ENCODE measurements around a stretch of chr18.

GRCh38 chr18:28715789-28716113, 538.8 kb upstream of the CDH2 start:
- PRO-cap, 8 experiments = peak in 4 of 8 experiments; most common minus-strand start chr18:28716030 (in 4)

GRCh38 chr18:28854833-28855309, 677.9 kb upstream of the CDH2 start:
- PRO-cap, 8 experiments = no peak in any of the 8 experiments

DNA sequence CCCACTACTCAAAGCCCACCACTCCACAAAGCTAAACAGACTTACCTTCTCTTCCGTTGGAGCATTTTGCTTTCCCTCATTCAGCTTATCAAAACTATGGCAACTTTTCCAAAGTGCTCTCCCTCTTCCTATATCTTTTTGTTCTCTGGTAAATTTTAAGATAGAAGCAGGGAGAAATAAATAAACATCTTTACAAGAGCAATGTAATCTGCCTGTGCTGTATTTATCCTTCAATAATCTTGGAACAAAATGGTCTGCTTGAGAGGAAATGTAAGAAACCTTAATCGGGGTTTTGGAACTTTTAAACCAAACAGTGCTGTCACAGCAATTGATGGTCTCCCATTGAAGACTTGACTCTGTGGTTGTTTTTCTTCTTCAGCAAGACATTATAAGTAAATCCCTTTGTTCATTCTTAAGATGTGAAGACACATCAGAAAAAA, 360.1 kb downstream of the DSC3 start:
- PRO-cap, 8 experiments = no peak in any of the 8 experiments

DNA sequence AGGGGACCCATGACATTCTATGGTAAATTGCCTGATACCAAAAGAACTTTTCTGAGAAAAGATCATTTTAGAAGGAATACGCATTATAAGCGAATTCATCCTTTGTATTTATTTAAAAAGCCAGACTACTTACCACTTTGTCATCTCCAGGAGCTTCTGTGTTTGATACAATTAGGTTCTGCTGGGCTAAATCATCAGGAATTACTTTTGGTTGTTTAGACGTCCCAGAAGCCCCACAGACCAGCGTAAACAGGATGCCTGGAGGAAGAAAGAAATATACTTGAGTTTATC, 28.0 kb upstream of the DSC3 start:
- PRO-cap, 8 experiments = no peak in any of the 8 experiments

DNA sequence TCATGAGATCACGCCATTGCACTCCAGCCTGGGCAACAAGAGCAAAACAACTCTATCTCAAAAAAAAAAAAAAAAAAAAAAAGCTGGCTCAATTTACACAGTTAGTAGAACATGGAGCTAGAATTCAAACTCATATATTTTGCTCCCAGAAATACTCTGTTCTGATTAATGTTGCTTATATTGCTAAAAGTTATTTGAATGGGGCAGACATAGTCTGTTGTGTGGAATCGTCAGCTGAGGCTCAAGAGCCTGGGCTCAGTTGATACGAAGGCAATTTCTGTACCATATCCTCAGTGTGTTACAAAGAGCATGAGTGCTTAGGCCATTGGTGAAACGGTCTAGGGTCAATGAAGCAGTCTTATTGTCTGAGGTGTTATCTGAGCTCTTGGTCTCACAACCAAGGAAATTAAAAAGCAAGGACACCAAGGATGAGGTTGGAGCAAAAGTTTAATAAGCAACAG, 40.3 kb upstream of the DSC1 start:
- PRO-cap, 8 experiments = no peak in any of the 8 experiments

GRCh38 chr18:31232940-31233647, 70.4 kb upstream of the DSC1 start:
- PRO-cap, 8 experiments = no peak in any of the 8 experiments

DNA sequence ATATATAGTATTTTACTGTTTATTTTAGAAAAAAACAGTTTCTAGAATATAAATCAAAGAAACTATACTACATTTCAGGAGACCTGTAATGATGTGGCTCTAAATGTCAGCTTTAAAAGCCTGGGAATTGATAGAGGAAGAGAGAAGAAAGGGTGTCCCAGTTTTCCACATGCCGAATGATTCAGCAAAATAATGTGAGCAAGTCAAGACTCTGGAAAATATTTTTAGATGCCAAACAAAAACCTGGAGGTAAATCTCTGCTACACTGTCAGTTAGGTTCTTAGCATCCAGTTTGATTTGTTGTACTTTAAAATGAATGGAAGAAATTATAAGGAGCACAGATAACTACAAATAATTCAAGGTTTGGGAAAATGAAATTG, 67.0 kb upstream of the DSG1 start:
- PRO-cap, 8 experiments = no peak in any of the 8 experiments

- PRO-cap, 8 experiments = no peak in any of the 8 experiments
Measured at GRCh38 chr18:31539706-31540022, 41.7 kb downstream of the DSG2 start.

- PRO-cap, 8 experiments = no peak in any of the 8 experiments
Measured at GRCh38 chr18:31562865-31563162, 28.9 kb upstream of the TTR start.

- PRO-cap, 8 experiments = no peak in any of the 8 experiments
Measured at GRCh38 chr18:31622613-31623071, 31.0 kb downstream of the TTR start.

DNA sequence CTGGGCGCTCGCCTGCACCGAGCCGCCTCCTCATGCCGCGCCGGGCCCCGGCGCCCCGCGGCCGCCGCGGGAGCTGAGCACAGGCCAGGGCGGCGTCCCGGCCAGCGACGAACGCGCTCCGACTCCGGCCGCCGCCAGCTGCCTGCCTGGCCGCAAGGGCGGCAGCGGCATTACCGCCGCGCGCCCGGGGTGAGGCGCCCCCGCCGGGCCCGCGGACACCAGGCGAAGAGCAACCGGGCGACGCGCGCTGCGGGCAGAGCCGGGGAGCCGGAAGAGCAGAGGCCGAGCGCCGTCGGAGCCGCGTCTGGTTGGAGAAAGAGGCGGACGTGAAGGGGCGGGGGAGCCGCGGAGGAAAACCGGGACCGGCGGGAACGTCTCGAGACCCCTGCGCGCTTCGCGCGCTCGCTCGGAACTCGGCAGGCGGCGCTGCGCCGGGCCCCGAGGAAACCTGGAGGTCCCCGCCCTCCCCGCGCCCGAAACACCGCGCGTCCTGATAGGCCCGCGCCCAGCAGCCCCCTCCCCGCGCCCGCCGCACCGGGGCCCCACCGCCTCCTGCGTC, 752 bp upstream of the B4GALT6 start:
- PRO-cap, 8 experiments = peak in 8 of 8 experiments; most common plus-strand start position 256 of the sequence (in 7); most common minus-strand start position 415 of the sequence (in 8)

- PRO-cap, 8 experiments = no peak in any of the 8 experiments
Measured at GRCh38 chr18:31982948-31983591, 35.6 kb upstream of the RNF125 start.

DNA sequence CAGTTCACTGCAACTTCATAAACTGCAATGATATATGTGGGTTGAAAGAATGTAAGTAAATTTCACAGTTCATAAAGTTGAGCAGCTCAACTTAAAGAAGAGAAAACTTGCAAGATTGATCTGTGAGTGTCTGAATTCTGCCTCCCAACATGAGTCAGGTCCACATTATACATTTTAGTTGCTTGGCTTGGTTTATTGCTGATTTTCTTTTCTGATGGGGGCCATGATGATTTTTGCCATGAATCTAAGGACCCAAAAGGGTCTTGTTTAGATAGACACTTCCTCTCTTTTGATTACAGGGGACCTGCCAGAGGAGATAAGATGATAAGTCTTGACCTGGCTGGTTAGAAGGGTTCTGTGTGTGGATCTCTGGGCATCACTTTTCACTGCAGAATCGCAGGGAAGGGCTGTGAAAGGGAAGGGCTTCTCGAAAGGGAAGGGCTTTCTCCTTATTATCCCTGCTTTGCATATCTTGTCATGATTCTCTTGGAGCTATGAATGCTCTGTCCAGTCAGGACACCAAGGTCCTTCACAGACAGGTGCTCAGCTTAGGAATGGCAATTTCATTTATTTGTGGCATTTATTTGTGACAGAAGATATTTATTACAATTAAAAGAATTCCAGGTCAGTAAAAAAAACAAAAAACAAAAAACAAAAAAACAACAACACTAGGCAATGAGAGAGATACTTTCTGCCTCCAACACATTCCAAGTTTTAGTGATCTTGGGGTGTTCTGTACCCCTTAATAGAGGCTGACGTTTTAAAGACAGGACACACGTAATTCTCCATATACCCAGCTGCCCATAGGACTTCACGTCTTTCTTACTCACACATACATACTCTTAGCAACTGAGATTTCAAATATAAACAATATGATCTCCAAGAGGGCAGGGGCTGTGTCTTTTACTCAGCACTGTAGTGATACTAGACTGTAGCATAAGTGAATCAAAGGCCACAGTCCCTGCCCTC, 75.1 kb downstream of the MEP1B start:
- PRO-cap, 8 experiments = no peak in any of the 8 experiments

DNA sequence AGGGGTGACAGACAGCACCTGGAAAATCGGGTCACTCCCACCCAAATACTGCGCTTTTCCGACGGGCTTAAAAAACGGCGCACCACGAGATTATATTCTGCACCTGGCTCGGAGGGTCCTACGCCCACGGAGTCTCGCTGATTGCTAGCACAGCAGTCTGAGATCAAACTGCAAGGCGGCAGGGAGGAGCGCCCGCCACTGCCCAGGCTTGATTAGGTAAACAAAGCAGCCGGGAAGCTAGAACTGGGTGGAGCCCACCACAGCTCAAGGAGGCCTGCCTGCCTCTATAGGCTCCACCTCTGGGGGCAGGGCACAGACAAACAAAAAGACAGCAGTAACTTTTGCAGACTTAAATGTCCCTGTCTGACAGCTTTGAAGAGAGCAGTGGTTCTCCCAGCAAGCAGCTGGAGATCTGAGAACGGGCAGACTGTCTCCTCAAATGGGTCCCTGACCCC, 106.7 kb upstream of the NOL4 start:
- PRO-cap, 8 experiments = no peak in any of the 8 experiments

- PRO-cap, 8 experiments = no peak in any of the 8 experiments
Measured at GRCh38 chr18:34976091-34976656, 65.0 kb upstream of the MAPRE2 start.

- PRO-cap, 8 experiments = no peak in any of the 8 experiments
Measured at GRCh38 chr18:35029691-35030109, 11.5 kb upstream of the MAPRE2 start.

GRCh38 chr18:35046420-35047101, 5.3 kb downstream of the MAPRE2 start:
- PRO-cap, 8 experiments = peak in 1 of 8 experiments; most common plus-strand start chr18:35046655 (in 1)

DNA sequence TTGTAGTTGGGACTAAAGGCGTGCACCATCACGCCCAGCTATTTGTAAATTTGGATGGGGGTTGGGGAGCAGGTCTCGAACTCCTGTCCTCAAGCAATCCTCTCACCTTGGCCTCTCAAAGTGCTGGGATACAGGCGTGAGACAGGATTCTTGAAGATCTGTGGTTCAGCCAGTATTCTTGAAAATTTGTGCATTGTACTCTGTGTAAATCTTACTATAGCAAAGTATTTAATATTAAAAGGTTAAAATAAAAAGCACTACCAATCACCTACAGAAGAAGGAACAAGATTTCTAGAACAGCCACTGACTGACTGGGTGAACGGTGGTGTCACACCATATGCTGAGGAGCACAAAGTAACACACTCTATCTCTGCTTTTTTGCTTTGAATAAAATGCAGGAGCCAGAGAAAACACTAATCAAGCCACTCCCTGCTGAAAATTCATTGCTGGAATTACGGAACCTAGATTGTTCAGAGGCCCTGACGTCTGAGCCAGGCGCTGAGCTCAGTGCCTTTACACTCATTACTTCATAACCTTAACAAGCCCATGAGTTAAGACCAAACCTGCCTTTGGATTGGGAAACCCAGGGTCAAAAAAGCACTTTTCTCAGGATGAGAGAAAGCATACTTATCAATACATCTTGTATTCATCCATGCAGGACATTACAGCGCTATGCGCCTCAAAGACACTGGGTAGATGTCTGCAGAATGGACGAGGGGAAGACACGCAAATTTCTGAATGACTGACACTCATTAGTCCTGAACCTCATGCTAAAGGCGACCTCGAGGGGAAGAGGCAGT, 891 bp downstream of the INO80C start:
- PRO-cap, 8 experiments = peak in 3 of 8 experiments; most common plus-strand start position 303 of the sequence (in 2); most common minus-strand start position 104 of the sequence (in 1)

- PRO-cap, 8 experiments = no peak in any of the 8 experiments
Measured at GRCh38 chr18:35523813-35524824, 26.4 kb upstream of the INO80C start.

DNA sequence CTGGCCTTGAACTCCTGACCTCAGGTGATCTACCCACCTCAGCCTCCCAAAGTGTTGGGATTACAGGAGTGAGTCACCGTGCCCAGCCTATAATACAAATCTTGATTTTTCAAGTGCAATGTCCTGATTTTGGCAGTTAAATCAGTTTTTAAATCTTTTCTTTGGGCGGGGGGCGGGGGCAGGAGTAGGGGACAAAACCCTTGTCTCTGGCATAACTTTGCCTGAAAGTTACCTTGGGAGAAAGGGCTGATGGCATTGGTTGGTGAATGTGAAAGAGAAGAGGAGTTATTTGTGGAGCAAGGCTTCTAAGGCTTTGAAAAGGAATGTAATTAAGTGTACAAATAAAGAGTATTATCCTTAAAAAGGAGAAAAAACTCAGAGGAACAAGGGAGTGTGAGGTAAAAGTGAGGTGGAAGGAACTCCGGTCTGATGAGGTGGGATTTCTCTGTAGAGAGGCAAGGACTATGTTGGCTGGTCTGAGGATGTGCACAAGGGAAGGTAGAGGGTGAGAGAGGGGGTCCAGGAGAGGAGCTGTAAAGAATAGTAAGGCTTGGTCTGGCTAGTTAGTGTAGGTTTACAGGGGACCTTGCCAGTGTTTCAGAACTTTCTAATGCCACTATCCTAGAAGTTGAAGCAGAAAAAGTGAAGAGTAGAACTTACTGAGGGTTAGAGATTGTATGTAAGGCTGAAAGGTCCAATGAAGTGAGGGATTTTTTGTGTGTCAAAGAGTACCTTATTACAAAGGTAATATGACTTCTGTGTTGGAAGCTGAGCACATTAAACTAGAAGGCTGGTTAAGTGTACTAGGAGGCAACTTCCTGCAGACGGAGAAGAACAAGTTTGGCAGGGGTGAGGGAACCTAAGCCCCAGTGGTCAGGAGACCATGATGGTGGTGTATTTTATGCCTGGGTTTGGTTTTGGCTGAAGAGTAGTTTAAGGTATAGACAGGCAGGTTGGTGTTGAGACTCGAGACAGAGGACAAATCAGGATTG, 12.7 kb downstream of the GALNT1 start:
- PRO-cap, 8 experiments = no peak in any of the 8 experiments

Data from peripheral blood mononuclear cell (primary cell).